Mammary microvascular endothelial cell (primary cell): ENCODE data around the genes GID4, FLII and EVPLL.

GRCh38 chr17:17778446-17779488, 58.0 kb downstream of the SREBF1 start:
- RAMPAGE, long total RNA, result no peak

DNA sequence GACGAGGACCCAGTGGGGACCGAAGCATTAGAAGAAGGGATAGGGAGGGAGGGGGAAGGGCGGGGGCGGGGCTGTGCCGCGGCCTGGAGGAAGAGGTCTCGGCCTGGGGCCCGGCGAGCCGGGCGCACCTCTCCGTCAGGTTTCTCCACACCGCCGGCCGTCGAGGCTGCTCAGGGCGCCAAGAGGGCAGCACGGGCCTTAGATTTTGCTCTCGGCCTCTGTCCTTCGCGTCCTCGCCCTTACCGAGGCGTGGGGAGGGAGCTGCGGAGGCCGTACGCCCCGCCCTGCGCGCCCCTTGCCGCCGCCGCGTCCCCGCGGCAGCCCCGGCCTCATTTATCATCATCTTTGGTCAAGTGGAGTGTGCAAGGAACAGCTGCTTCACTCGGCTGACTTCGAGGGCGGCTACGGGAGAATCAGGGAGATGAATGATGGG, 54.1 kb downstream of the SREBF1 start:
- RAMPAGE, long total RNA, result no peak

- RAMPAGE, long total RNA, result no peak
These were observed 17.9 kb downstream of the SREBF1 start for GRCh38 chr17:17818639-17819498.

DNA sequence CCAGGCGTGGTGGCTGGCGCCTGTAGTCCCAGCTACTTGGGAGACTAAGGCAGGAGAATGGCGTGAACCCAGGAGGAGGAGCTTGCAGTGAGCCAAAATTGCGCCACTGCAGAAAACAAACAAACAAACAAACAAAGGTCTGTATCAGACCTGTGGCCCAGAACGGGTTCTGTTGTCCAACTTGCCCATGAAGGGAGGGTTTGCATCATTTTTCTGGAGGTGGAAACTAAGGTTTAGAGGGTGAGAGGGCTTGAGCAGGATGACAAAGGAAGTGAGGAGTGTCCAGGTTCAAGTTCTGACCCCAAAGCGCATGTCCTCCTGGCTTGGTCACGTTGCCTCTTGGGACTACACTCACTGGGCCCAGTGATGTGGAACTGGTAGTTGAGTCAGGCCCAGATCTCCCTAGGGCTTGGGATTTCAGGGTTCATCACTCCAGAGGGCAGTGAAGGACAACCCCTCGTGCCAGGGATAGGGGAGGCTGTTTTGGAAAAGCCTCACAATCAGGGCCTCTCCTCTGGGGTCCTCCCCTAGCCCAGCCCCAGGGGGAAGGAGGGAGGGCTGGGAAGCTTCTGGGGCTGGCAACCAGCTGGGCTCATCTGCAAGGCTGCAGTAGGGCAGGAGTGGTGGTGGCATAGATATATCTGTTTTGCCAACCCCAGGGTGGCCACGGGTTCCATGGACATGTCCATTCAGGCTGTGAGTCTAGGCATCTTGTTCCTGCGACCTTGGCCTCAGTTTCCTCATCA, 1.7 kb downstream of the SREBF1 start:
- RAMPAGE, long total RNA, result no peak

DNA sequence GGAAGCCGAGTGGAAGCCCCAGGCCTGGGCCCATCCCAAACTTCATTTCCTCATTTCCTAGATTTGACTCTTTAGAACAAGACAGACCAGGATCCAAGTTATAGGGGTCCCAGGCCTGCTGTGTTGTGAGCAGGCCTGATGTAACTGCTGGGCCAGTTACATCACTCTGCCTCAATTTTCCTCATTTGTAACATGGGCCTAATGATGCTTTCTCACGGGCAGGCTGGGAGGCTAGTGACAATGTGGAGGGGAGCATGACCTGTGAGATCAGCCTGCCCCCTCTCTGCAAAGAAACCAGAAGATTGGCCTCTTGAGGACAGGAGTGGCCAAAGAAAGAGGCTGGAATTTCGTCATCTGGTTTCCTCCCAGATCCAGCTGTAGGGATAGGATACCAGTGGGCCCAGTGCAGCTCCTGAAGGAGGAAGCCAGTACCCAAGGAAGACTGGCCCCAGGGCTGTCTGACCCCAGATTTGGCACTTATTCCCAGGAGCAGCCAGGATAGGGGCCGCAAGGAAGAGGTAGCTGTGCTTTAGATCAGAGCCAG, 564 bp upstream of the SREBF1 start:
- RAMPAGE, long total RNA, result no peak

DNA sequence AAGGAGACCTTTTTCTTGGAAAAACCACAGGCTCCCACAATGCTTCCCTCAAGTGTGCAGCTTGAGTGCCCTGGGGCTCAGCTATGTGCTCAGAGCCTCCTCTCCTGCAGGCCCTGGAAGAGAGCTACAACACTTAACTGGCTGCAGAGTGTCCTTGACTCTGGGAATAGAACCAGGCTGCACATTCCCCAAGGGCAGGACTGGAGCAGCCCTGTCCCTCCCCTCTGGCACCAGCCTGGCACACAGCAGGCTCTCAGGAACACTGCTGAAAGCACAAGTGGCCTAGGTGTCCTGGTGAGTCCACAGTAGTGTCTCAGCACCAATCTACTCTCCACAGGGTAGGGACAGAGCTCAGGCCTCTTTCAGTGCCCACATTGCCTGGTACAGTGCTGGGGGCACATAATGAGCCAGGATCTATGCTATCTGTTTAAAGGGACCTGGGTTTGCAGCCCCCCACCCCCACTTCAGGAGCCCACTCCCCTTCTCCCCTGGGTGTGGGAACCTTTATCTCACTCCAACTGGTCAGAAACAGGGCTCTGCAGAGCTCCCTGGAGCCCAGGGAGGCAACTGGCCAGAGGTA, 5.0 kb upstream of the SREBF1 start:
- RAMPAGE, long total RNA, result no peak

GRCh38 chr17:17935760-17936637, 36.2 kb downstream of the TOM1L2 start:
- RAMPAGE, long total RNA, result no peak

DNA sequence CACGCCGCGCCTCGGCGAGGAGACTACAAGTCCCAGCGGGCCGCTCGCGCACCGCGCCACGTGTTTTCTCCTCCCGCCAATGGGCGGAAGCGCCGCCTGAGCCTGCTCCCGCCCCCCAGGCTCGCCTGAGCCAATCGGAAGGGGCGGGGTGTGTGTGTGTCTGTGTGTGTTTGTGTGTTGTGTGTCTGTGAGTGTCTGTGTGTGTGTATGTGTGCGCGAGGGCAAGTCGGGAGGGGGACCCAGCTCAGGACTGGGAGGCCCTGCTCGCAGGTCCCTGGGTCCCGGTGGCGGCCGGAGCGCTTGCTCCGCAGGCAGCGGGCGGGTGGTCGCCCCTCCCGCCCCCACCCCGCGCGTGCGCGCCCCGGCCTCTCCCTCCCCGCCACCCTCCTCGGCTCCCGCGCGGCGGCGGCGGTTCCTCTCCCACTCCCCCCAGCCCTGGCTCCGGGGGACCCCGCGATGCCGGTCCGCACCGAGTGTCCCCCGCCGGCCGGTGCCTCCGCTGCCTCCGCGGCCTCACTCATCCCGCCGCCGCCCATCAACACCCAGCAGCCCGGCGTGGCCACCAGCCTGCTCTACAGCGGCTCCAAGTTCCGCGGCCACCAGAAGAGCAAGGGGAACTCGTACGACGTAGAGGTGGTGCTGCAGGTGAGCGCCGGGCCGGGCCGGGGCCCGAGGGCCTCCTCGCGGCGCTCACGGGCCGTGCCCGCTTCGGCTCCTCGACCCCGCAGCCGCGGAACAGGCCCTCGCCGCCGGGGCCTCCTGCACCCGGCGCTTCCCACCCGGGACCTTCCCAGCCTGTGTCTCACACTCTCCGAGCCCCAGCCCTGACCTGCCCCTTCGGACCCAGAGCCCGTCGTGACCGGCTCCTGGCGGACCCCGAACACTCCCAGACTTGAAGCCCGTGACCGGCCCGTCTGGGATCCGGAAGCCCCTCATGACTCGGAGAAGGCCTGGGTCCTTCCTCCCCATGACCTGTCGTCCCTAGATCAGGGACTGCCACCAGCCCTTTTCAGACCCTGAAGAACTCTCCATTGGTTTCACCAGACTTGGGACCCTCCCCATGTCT, at the start of gene GID4:
TSS of gene GID4 (plus strand) at position 151 of the 1,066 bp plus-strand sequence.
- RAMPAGE, long total RNA, result no peak

- RAMPAGE, long total RNA, result no peak
These were observed 1.4 kb downstream of the GID4 start for GRCh38 chr17:18040324-18041199.

DNA sequence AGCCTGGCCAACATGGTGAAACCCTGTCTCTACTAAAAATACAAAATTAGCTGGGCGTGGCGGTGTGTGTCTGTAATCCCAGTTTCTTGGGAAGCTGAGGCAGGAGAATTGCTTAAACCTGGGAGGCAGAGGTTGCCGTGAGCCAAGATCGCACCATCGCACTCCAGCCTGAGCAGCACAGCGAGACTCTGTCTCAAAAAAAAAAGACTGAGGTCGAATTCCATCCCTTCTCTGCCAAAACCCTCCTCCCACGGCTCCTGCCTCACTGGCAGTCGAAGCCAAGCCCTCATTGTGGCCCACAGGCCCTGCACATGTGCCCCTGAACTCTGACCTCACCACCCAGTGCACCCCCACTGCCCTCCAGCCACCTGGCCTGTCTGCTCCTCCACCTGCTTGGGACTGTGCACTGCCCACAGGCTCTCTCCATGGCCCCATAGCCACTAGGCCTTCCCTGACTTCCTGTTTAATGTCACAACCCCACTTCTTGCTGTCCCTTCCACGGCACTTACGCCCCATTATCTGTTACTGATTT, 6.9 kb downstream of the MYO15A start:
- RAMPAGE, long total RNA, result no peak

GRCh38 chr17:18115955-18116608, 7.5 kb downstream of the MYO15A start:
- RAMPAGE, long total RNA, result no peak

DNA sequence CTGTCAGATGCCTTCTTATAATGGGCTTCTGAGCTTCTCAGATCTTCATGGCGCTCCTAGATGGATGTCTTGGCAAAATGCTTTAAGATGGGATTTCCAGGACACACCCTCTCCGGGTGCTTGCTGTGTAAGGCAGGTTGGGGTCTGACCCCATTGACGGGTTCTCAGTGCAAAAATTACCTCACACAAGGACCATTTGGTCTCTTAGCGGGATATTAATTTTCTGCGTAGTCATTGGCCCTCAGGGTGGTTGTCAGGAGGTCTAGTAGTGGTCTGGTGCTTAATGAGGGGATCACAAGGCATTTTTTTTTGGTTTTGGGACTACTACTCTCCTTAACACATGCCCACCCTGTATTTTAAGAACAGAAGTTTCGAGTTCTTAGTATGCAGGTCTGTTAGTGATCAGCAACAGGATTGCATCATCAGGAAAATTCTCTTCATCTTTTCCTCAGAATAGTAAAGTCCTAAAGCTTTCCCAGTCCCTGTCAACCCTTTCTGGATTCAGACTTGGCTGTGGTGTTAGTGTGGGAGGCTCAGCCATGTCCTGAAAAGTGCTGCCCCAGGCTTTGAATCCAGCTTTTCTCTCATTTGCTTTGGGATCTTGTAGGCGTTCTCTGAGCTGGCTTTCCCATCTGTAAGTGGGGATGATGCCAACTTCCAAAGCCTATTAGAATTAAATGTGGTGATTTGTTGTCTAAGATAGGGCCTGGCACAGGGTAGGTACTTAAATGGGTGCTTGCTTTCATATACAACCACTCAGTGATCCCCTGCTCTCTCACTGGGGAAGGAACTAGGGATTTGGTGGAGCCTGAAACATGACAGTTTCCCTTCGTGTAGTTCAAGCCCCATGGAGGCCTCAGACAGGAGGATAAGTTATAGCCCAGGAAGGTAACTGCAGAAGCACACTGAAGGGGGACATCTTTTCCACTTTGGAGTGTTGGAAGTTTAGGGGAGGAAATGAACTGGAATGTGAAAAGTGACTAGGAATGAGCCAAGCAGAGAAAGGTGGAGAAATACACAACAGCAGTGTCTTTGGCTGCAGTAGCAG, 3.0 kb downstream of the ALKBH5 start:
- RAMPAGE, long total RNA, result no peak

- RAMPAGE, long total RNA, result start-site peak on the minus strand at chr17:18258698-18258748, 2,747 and 1,623 reads in 2 replicates
These were observed at the start of gene FLII for GRCh38 chr17:18258470-18259211. FLII (minus strand) TSS chr17:18258738.

GRCh38 chr17:18377446-18378011, at the start of gene EVPLL:
EVPLL (plus strand) TSS chr17:18377778.
- RAMPAGE, long total RNA, result no peak

DNA sequence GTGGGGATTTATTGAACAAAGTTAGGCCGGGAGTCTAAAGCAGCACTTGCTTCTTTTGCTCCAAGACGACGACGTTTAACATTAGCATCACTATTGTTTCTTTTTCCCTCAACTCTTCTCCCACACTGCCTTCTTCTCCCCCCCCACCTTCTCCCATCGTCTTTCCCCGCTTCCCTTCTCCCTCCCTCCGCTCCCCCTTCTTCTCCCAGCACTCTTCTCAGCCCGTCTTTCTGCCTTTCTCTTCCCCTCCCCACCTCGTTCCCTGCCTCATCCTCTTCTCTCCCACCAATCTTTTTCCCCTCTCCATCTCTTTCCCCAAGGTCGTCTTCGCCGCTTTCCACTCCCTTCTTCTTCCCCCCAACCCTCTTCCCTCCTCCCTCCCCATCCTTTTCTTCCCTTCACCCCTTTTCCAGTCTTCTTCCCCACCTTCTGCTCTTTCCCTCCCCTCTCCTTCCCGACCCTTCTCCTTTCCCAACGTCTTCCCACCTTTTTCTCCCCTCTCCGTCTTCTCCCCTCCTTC, 33.2 kb downstream of the EVPLL start:
- RAMPAGE, long total RNA, result no peak

- RAMPAGE, long total RNA, result no peak
These were observed 34.1 kb downstream of the TBC1D28 start for GRCh38 chr17:18610066-18610523.

DNA sequence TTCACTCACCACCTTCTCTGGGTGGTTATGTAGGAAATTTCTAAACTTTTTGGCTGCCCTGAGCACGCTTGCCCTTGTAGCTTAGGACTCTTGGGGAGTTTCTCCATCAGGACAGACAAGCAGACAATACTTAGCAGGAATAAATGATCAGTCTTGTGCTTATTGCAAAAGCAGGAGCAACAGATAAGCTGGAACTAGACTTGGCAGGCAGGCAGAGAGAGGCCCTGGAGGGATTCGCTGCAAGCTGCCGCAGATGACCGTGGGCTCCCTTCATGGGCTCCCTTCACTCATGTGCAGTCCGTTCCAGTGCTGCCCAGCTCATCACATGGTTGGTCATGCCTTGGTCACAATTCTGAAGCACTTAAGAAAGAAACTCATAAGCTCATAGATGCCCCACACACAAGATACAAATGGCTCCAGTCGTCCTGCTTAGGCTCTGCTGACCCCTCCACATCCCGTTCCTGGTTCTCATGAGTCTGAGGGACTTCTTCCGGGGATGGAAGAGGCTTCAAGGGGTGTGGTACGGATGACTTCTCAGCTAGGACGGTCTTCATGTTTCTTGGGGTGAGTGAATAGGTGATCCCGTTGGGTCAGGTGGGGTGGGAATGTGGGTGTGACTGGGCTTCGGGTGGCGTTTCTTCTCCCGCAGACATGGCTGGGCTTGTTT, 2.3 kb upstream of the SLC5A10 start:
- RAMPAGE, long total RNA, result no peak

DNA sequence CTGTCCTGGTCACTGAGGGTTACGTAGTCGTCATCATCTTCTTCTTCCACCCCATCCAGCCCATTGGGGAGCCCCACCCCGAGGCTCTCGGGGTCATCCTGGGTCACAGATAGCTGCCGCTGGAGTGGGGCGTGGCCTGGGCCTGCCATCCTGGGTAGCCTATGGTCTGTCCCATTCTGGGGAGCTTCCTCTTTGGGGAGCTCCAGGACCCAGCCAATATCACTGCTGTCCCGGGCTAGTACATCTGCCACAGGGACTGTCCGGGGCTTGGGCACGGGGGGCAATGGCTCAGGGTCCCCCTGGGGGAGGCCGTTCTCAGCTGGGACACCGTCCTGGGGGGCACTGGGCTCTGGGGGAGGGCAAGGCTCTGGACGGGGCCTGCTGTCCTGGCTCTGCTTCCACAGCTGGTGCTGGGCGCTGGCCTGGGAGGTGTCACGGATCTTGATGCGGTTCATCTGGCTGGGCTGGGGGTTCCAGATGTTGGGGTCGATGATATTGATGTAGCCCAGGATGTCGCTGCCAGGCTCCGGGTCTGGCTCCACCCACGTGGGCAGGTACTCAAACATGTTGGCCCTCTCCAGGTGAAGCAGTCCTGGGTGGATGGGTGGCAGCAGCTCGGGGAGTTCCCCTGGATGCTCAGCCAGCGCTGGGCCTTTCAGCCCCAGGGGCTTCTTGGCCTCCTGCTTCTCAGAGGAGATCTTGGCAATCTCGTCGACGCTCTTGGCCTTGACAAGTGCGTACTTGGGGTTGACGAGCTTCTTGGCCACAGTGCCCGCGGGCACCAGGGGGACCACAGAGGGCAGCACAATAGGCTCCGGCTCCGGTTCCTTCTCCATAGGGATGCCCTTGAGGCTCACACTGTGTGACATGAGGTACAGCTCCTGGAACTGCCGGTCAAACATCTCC, 26.2 kb downstream of the SLC5A10 start:
- RAMPAGE, long total RNA, result no peak

- RAMPAGE, long total RNA, result no peak
These were observed 3.9 kb downstream of the FAM83G start for GRCh38 chr17:19000402-19001401.

GRCh38 chr17:19001763-19002690, 2.5 kb downstream of the FAM83G start:
- RAMPAGE, long total RNA, result no peak